A172 (cell line): ENCODE results near the genes GNPTG and UNKL.

- RAMPAGE, long total RNA, result no peak
Observed at GRCh38 chr16:1347409-1348765, 3.8 kb downstream of the TSR3 start.

GRCh38 chr16:1351663-1352501 lies at the start of gene GNPTG:
TSS of gene GNPTG (plus strand) at chr16:1351931.
- RAMPAGE, long total RNA, result no peak

DNA sequence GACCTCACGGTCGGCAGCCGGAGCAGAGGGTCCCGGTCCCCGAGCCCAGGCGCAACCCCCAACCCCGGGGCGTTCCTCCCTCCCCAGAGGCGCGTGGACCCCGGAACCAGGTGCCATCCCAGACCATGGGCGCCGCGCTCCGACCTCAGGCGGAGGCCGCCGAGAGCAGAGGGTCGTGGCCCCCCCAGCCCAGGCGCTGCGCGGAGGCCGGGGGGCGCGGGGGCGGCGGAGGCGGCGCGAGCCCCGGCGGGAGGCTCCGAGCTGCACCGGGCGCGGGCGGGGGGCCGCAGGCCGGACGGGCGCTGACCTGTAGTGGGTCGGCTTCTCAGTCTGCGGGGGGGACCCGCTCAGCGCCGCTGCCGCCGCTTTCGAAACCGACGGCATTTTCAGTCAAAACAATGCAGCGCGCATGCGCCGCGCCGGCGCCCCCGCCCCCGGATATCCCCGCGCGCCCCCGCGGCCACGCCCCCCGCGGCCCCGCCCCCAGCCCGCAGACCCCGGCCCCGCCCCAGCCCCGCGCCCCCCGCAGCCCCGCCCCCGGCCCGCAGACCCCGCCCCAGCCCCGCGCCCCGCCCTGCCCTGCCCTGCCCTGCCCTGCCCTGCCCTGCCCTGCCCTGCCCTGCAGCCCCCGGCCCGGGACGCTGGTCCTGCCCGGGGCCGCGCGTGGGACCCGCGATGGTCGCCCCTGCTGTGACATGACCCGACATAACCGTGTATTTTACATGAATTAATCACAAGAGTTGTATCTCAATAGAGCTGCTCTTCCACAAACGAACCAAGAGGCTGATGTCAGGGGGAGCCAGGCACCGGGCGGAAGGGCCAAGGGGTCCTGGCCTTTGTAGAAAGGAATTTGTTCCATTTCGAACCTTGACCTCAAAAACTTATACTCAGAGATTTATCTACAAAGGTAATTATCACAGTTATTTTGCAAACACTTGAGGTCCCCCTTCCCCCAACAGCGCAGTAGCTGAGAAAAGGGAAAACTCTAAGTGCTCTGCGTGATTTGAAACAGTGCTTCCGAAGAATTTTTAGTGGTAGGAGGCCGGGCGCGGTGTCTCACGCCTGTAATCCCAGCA lies at the start of gene UNKL:
Gene UNKL, minus strand, starts transcription at position 397 of the 1,076 bp plus-strand sequence.
- RAMPAGE, long total RNA, result no peak

GRCh38 chr16:1426875-1427594 lies 3.8 kb upstream of the PERCC1 start:
- RAMPAGE, long total RNA, result no peak

DNA sequence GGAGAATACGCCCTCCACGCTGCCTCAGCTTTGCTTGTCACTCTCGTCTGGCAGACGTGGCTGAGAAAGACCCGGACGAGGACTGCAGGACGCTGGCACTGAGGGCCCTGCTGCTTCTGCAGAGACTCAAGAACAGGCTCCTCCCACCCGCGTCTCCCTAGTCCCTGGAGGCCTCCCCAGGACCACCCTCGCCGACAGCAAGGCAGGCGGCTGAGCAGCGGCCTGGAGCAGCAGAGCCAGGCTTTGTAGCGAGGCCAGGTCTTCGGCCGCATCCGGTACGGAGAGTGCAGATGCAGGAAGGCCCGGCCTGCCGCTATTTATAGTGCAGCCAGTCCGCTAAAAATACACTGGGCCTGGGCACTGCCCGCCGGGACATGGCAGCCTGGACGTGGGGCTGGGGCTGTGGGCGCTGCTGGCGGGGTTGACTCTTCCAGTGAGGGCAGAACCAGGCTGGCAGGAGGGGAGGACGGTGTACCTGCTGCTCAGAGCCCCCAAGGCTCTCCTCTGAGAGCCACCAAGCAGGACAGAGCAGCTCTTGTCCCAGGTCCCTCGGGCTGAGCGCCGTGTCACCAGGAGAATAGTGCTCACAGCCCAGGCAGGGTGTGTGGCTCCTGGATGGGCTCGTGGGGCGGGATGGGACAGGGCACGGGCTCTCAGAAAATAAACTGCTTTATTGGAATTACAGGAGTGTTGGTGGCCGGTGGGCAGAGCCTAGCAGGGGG lies 16.8 kb downstream of the TELO2 start:
- RAMPAGE, long total RNA, result no peak

- RAMPAGE, long total RNA, result no peak
Observed at GRCh38 chr16:1530301-1531601, 2.7 kb upstream of the TMEM204 start.

DNA sequence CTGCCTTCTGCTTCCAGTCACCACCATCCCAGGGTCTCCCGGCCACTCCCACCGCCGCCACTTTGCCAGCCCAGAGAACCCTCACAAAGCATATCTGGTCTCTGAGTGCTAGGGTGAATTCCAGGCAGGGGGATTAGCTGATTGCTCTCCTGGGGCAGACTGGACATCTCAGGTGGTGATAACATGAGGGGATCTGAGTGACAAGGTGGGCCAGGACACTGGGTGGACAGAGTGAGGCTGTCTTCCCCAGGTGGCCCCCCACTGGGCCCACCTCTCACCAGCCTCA lies 6.4 kb downstream of the MAPK8IP3 start:
- RAMPAGE, long total RNA, result no peak

DNA sequence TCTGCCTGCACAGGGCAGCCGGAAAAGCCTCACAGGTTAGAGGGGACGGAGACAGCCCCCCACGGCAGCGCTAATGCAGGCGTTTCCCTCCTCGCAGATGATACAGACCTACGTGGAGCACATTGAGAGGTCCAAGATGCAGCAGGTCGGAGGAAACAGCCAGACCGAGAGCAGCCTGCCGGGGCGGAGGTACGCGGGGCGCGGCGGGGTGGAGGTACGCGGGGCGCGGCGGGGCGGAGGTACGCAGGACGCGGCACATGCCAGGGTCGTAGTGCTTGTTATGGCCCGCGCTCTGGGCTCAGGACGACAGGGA lies 23.4 kb downstream of the MAPK8IP3 start:
- RAMPAGE, long total RNA, result no peak

GRCh38 chr16:1752378-1753181 lies 18.8 kb downstream of the NME3 start:
- RAMPAGE, long total RNA, result no peak

DNA sequence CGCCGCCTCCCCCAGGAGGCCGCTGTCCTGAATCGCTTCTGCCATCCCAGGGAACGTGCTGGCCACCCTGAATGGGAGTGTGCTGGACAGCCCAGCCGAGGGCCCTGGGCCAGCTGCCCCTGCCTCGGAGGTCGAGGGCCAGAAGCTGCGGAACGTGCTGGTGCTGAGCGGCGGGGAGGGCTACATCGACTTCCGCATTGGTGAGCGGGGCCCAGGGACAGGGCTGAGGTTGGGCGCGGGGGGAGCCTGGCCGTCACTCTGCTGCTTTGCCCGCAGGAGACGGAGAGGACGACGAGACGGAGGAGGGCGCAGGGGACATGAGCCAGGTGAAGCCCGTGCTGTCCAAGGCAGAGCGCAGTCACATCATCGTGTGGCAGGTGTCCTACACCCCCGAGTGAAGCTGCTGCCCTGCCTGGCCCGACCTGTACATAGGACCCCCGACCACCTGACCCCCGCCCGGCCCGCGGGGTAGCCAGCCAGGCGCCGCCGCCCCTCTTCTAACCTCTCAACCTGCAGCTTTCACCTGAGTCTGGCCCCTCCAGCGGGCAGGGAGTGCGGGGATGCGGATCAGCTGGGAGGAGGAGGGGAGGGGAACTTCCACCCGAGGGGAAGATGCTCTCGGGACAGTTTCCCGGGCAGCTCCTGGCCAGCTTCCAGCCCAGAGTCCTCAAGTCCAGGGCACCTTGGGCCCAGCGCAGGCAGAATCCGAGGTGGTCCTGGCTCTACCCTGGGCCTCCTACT lies 2.7 kb downstream of the NME3 start:
- RAMPAGE, long total RNA, result no peak

- RAMPAGE, long total RNA, result no peak
Observed at GRCh38 chr16:1938125-1939277, 4.5 kb downstream of the MSRB1 start.

GRCh38 chr16:1957584-1958102 lies 1.7 kb upstream of the NDUFB10 start:
- RAMPAGE, long total RNA, result no peak

- RAMPAGE, long total RNA, result no peak
Observed at GRCh38 chr16:2035469-2036122, 8.9 kb downstream of the NHERF2 start.

GRCh38 chr16:2048132-2048521 lies 342 bp downstream of the TSC2 start:
- RAMPAGE, long total RNA, result no peak

DNA sequence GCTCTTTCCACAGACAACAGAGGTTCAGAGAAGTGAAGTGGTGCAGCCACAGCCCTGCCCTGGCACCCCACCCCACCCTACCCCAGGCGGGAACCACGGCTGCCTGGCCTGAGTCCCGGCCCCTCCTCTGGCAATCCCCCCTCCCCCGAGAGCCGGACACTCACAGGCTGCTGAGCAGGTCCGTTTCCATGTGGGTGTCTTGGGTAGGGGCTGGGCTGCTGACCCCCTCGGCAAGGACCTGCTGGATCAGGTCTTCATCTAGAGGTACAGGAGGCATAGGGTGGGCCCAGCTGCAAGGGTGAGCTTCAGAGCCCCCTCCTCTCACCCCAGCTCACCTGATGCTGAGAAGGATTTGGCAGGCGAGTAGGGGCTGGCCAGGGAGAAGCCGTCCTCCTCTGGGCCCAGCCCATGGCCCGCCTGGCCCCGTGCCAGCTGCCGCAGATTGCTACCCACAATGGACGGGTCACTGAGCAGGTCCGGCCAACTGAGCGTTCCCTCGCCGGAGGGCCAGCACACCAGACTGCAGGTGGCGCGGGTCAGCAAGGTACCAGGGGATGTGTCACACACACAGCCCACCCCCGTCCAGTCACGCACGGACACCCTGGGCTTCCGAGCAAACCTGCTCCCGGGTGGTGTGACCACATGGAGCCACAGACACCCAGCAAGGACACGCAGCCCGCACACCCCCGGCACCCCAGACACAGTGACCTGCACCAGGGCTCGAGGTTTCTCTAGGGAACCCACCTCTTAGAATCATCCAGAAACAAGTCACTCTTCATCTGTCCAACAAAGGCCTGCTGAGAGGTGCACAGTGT lies 38.5 kb downstream of the PKD1 start:
- RAMPAGE, long total RNA, result no peak

DNA sequence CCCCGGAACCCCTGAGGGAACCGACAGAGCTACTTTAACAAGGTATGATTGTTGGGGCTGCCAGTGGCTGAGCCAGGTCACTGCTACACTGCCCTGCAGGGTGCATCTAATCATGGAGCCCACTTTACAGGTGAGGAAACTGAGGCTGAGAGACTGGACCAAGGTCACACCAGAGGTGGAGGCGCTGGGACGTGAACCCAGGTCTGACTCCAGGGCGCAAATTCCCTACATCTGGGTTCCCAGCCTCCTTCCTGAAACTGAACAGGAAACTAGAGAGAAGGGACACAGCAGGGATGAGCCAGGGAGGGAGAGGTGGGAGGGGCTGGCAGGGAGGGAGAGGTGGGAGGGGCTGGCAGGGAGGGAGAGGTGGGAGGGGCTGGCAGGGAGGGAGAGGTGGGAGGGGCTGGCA lies 8.1 kb downstream of the PKD1 start:
- RAMPAGE, long total RNA, result no peak

- RAMPAGE, long total RNA, result no peak
Observed at GRCh38 chr16:2162793-2163722, 7.5 kb downstream of the TRAF7 start.

- RAMPAGE, long total RNA, result no peak
Observed at GRCh38 chr16:2213633-2214514, 766 bp downstream of the PGP start.

DNA sequence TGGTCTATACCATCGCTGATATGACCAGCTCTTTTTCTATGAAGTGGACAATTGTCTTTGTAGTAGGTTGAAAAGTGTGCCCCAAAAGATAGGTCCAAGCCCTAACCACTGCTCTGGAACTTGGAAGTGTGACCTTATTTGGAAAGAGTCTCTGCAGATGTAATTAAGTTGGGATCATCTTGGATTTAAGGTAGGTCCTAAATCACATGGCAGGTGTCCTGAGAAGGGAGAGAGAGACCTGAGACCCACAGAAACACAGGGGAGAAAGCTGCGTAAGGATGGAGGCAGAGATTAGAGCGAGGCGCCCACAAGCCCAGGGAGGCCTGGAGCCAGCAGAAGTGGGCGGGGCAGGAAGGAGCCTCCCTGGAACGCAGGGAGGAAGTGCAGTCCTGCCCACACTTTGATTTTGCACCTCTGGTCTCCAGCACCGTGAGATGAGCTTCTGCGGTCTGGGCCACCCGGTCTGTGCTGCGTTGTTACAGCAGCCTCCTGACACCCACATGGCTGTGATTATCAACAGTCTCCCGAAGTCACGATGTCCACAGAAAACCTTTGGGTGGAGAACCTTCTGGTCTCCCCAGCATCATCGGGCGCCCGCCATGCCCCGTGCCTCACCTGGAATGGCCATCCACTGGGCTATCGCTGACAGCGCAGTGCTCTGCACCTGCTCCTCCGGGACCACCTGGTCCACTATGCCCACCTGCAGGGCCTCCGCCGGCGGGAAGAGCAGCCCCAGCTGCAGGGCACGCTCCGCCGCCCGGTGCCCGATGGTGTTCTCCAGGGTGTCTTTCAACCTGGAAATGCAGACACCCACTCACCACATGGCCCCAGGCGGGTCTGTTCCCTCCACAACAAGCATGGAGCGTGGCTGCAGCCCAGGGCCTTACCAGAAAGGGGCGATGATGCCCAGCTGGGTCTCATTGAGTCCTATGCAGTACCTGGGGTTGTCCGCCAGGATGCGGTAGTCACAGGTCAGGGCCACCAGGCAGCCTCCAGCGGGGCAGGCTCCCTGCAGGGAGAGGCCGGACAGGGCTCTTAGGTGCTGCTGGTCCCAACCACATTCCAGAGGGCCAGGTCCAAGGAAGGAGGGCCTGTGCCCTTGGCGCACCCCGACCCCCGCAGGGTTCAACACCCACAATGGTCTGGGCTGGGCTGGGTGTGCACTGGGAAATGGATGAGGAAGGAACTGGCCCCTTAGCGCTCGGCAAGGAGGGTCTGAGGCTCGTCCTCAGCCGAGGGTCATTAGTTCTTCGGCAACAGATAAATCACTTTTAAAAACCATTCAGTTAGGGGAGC lies 6.6 kb downstream of the DNASE1L2 start:
- RAMPAGE, long total RNA, result no peak

DNA sequence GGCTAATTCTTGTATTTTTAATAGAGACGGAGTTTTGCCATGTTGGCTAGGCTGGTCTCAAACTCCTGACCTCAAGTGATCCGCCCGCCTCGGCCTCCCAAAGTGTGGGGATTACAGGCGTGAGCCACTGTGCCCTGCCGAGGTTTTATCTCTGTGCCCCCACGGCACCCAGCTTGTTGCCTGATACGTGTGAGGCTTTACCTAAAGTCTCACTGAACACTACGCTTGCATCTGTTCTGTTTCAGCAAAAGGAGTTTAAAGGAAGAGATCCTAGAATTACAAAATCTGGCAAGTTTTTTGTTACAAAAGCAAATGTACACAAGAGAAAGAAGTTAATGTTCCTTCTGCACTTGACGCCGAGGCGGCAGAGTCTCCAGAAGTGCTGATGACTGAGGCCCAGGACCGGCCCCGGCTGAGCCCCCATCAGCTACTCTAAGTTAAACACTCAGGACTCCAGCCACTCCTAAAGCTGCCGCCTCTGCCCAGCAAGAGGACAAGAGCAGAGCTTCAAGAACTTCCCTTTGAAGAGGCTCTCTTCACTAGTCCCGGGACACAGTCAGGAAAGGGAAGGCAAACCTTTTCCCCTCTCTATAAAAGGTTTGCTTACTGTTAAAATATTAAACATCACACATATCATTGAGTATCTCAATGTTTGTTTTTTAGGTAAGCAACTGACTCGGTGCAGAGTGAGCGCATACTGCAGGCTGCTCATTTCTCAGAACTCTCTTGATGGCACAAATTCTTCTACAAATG lies 9.0 kb downstream of the ABCA3 start:
- RAMPAGE, long total RNA, result no peak